ENCODE data around the gene CHST4.

GRCh38 chr16:69089475-69089822, 16.0 kb upstream of the HAS3 start:
- PRO-cap = no peak

DNA sequence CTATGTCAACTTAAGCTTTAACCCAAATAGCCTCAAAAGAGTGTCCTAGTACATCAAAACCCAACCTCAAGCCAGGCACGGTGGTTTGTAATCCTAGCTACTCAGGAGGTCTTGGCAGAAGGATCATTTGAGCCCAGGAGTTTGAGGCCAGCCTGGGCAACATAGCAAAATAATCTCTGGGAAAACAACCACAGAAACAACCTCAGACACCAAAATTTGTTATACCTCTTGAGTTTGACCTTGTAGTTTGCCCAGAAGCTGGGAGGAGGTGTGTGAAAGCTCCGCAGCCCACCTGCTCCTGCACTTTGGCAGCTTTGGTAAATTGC, 12.8 kb upstream of the HAS3 start:
- PRO-cap = no peak

DNA sequence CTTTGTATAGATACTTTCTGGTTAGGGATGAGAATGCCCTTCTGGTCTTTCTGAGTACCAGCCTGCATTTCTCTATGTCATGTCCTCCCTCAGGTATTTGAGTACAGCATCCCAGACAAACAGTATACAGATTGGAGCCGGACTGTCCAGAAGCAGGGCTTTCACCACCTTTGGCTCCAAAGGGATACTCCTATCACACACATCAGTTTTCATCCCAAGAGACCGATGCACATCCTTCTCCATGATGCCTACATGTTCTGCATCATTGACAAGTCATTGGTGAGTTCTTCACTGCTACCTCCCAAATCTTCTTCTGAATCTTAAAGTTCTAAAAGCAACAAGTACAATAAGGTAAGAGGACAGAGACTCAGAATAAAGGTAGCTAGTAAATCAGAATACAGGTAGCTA, 21.7 kb upstream of the SNTB2 start:
- PRO-cap = no peak

- PRO-cap = no peak
Observed at GRCh38 chr16:69188571-69189054, 1.6 kb downstream of the SNTB2 start.

DNA sequence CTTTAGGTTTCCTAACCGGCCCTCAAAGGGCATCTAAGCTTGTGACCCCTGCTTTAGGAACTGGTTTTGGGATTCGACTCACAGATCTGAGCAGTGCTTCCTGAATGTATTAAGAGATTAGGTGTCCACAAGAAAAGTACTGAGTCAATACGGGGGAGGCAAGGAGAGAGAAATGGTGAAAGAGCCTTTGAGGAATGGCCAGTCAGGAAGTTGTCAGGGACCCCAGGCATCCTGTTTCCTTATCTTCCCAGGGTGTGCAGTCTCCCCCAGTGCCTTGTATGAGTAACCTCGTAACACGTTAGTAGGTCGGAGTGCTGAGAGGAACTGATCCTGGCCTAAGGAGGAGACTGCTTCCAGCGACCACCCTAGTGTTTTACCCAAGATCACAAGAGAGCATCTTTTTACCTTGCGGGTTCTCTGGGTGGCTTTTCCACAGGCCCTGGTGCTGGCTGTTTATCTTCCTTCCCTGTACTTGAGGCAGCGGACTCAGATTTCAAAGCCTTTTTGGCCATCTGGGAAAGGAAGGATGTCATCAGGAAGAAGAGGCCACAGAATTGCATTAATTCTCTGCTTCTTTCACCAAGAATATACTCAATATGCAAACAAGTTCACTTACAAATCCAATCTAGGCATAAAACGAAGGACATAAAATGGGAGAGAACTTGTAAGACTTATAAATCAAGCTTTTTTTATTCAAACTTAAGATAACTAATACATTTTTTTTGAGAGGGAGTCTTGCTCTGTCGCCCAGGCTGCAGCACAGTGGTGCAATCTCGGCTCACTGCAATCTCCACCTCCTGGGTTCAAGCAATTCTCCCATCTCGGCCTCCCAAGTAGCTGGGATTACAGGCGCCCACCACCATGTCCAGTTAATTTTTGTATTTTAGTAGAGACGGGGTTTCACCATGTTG, 16.6 kb upstream of the TMED6 start:
- PRO-cap = no peak

GRCh38 chr16:69514276-69514690, 51.5 kb upstream of the NFAT5 start:
- PRO-cap = no peak

- PRO-cap = no peak
Observed at GRCh38 chr16:69613340-69613851, 47.6 kb downstream of the NFAT5 start.

GRCh38 chr16:69646764-69647454, 79.5 kb downstream of the NQO1 start:
- PRO-cap = no peak

DNA sequence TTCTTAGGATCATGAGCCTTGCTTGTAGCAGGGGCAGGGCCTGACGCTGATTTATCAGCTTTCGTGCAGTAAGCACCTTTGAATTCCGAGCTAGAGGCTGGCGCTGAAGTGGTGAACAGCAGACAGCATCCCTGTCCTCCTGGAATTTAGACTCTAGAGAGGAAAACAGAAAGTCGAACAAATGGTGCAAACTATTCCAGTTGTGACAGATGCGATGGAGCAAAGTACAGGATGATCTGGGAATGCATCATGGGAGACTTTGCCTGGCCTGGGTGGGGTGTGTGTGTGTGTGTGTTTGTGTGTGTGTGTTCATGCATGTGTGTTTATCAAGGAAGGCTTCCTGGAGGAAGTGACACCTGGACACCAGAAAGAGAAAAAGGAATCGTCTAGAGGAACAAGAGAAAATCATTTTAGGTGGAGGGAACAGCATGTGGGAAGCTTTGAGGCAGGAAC, 60.1 kb downstream of the WWP2 start:
- PRO-cap = no peak

DNA sequence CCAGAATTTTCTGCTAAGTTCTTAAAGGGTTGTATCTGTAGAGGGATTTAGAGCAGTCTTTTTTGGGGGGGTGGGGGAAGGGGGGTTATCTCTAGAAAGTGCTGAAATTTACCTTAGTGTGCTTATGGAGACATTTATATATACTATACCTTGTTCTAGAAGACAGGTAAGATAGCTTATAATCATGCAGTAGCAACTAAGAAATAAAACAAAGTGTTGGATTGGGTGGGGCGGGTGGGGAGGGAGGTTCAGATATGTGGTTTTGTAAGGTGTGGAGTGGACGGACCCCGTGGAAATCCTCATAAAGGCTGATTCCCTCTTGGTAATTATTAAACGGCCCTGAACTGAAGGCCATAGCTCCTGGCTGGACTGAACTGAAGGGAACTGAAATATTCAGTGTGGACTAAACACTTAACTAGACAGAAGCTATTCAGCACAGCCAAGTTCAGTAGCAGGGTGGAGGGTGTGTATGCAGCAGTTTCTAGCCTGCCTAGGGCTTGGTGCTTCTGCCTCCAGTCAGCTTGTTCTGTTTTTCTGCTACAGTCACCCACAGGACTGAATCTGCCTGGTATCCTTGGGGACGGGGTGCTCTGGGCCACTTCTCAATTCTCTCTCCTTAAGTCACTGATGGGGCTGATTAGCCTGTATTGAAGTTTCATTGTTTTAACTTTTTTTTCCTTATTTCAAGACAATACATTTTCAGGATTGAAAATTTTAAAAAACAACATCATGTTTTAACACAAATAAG, 77.0 kb downstream of the WWP2 start:
- PRO-cap = no peak

GRCh38 chr16:69890037-69890418, 61.1 kb upstream of the CLEC18A start:
- PRO-cap = no peak

DNA sequence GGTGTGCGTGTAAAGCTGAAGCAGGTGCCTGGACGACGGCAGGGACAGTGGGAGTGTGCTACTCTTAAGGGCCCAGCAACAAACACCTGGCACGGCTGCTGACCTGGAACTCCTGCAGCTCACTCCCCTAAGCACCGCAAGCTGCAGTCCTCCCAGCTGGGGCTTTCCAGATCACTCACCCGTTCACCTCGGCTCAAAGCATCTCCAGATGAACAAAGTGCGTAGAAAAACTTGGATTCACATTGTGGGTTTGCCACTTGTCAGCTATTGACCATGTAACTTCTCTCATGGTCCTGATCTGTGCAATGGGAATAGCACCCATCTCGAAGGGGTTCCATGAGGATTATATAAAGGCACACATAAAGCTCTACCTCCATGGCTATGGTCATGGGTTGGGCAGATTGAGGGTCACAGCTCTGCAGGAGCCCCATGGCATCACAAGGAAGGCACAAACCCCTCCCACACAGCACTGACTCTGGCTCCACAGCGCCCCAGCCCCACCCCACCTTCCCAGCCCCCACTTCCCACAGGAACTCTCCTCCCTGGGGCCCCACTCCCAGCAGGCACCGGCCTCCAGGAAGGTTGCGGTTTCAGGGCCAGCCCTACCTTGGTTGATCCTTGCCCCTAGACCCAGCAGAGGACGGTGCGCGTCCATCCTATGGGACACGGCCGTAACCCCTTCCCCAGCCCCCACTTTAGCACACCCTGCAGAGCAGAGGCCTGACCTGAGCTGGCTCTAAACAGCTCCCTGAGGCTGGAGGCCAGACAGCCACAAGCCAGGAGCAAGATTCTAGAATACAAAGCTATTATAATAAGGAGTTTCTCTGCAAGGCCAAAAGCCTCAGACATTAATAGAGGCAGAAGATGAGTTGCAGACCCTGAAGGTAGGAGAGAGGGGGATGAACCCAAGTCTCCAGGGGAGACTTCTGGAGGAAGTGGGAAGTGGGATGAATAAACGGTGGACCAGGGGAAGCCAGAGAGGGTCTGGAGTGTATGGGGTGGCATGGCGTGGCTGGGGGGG, 21.8 kb downstream of the ST3GAL2 start:
- PRO-cap = no peak

- PRO-cap = no peak
Observed at GRCh38 chr16:70522554-70522777, 888 bp downstream of the COG4 start.

DNA sequence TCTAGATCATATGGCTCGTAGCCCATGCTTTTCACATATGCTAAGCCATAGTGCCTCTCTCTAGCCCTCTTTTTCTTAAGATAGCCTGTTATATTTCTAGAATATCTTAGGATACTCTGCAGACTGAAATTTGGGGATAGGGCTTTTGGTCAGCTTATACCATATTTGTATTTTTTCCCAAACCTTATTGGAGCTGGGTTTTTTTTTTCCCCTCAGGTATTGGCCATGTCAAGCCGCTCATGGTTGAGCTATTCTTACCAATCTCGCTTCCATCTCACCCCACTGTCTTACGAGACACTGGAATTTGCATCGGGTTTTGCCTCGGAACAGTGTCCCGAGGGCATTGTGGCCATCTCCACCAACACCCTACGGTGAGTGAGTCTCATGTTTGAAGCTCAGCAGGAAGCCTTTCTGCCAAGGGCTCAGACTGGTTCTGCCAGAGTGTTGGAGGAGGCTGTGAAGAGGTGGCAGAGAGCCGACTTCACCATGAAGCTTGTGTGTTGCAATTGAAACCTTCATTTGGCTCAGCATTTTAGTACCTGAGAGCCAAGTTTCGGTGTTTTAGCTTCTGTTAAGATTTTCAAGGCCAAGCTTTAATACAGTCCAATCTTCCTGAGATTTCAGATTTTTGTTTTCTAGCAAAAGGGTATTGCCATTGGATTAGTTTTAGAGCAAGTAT, 37.9 kb downstream of the SF3B3 start:
- PRO-cap = no peak

- PRO-cap = no peak
Observed at GRCh38 chr16:70568855-70569772, 45.5 kb downstream of the SF3B3 start.

DNA sequence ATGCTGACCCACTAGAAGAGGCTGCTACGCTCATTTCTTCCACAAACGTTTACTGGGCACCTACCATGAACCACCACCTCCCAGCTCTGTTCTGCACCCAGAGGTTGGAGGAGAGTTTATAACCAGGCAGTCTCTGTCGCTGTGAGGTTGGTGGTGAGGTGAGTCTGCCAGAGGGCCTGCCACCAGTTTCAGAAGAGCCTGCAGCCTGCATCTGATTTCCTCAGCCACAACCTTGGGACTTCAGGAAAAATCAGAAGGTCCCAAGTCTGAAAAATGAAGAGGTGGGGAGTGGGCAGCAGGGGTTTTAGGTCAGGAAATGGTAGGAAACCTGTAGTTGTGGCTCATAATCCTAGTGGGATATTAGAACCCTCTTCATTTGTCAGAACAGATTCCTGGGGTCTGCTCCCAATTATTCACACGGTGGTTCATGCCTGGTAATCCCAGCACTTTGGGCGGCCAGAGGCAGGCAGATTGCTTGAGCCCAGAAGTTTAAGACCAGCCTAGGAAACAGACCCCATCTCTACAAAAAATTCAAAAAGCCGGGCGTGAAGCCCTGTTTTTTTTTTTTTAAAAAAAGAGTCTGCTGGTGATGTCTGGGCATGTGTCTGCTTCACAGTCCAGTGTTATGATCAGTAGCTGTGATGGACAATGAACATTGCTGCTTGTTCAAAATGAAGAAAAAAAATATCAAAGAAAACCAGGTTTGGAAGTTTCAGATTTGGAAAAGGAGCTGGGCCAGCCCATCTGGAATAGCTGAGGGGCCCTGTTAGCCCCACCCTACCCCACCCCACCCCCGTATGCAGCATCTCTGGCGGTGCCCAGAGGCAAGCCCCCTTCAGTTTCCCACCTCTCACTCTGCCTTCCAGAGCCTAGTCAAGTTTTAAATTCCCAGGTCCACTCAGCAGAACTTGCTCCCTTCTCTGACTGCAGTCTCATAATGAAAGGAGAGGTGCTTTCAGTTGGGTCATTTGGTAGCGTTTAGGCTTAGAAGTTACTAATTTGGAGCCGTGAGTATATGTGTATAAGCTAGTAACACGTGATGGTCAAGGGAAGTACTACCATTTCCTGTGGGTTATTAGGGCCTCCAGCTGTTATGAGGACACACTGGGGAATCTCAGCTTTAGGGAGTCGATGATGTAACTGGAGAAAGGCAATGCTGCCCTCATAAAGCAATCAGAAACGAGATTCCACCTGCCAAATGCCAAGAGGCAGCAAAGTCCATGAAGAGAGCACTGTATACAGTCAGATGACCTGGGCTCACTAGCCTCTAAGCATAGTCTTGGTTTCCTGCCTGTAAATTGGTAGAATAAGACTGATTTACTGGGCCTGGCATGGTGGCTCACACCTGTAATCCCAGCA, 52.4 kb downstream of the SF3B3 start:
- PRO-cap = no peak

DNA sequence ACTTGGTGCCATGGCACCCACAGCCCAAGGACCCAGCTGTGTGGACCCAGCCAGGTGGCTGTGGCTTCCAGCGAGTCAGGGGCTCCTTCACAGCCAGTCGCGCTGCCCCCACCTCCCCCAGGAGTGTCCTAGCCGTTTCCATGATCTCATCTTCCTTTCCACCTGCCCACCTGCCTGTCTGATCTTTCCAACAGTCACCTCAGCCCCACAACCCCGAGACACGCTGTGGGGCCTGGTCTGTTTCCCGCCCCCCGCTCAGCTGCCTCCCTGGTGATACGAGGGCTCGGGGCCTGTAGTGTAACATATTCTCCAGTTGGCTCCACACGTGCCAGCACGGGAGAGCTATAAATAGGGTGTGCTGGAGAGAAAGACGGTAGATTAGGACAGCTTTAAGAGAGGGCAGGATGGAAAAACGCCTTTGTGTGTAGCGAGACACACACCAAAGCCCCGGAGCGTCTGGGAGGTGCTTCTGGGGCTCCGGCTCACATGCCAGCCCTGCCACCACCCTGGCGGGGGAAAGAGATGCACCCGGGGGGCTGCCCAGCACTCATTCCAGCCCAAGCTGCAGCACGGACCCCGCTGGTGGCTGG, 7.3 kb upstream of the MTSS2 start:
- PRO-cap = no peak

GRCh38 chr16:70710678-70712054, 25.3 kb upstream of the MTSS2 start:
- PRO-cap = no peak

- PRO-cap = no peak
Observed at GRCh38 chr16:70715054-70715763, 29.4 kb upstream of the MTSS2 start.

DNA sequence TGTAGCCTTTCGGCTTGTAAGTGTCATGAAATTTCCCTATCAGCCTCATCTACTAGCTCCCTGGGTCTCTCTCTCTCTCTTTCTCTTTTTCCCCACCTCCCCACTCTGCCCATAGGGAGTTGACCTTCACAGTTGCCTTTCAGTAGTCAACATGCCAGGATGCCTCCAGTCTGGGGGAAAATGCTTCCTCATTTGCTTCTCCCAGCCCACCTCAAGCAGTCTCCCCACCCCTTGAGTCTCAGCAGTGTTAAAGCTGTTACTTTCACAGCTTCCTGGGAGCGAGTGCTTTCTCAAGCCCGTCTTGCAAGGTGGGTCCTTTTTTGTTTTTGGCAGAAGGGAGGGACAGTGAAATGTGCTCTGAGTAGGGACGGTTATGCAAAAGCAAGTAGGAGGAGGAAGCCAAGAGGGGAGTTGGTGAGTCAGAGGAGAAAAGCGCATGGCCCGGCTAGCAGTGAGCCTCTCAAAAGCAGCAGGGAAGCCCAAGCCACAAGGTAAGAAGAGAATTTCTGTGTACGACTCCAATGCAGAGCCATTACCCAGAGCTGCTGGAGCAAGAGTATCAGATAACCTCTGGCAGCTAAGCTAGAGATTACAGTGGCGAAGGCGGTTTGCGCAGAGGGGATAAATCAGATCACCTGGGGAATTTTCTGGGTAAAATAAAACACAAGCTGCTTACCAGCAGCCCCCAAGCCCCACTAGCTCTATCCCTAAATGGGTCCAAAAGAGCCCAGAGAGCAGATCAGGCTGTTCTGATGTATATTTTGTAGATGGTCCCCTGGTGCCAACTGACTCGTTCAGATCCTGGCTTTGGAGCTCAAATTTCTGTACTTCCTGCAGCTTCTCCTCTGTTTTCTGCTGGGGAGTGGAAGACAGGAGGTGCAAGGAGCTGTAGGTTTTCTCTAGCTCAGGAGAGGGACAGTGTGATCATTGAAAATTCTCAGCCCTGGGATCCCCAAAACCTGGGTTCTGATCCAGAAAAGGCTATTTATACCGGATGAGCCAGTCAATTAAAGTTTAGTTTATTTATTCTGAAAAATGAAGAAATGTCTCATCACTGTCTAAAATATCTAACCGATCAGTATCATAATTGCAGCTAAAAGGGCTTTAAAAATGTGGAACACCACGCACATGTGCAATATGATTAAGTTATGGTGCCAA, at the start of gene CHST4:
Gene CHST4 (plus strand): TSS at position 422 of the 1,158 bp plus-strand sequence.
- PRO-cap = no peak

All from mesothelial cell of epicardium (in vitro differentiated cells).